Esophagus squamous epithelium (tissue), 4 donors: ENCODE measurements around a stretch of chr4.

DNA sequence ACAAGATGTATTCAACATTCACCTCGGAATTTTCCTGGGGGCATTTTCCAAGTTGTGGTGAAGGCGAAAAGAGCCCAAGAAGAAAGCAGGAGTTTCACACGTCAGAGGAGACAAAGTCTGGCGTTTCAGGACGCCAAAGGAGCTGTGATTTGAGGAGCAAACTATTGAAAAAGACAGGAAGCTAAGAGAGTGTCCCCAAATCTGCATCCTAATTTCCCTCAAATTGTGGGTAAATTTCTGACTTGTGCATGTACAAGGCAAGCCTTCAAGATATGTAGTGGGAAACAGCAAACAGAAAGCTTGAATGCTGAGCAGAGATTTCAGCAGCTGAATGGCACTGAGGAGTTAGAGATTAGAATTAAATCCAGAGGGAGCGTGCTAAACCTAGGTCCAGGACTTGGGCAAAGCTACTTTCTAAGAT is 9.2 kb upstream of the GASK1B start:
- PRO-cap = no peak
- RAMPAGE, long total RNA, 4 experiments = no peak in any of the 4 experiments

DNA sequence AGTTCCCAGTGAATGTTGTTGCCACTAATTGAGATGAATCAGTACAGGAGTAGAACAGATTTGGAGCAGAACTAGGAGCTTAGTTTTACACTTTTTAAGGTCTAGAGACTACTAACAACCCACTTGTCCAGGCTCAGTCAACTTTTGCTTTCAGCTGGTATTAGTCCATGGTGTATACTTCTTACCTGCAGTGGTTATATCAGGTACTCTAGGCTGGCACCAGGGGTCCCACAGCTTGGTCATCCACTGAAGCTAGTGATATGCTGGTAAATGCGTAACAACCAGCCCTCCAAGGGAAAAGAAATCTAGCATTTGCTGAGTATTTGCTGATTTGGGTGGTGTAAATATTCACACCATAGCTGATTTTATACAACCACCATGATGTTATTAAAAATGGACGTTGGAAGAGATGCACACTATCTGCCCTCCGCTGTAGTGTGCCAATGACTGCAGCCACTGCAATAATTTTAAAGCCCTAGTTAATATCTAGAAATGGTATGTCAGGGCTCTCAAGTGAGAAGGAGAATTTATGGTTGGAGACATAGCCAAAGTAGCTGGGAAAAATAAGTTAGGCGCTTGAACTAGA is 16.5 kb upstream of the TMEM144 start:
- PRO-cap = no peak
- RAMPAGE, long total RNA, 4 experiments = no peak in any of the 4 experiments

GRCh38 chr4:158722233-158722745 is 907 bp downstream of the PPID start:
- PRO-cap = no peak
- RAMPAGE, long total RNA, 4 experiments = no peak in any of the 4 experiments

DNA sequence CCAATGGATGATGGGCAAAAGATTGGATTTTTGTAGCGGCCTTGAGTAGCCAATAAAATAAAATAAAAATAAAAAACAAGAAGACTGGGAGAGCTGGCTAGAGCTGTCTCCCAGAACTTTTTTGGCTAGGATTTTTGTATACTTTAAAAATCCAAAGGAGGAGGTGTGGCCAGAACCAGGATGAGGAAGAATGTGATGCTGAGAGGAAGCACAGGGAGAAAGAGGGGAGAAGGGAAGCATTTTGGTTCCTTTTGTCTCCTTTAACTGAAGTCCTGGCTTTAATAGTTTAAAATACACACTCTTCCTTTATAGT is 2.0 kb upstream of the FNIP2 start:
- PRO-cap = no peak
- RAMPAGE, long total RNA, 4 experiments = no peak in any of the 4 experiments

DNA sequence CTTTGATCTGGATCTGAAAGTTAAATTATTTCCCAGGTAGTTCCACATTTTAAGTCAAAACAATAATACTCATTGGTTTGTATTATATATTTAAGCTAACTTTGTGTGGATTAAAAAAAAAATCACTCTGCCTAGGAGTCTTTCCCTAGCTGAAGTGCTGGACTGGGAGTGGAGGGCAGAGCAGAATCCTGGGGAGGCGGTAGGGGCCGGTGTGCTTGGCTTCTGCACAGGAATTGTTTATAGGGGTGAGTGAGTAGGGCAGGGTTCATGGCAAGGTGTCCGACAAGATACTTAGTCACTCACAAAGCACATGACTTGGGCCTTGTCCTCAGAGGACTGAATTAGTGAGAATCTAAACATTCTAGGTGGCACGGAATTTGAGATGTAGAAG is 32.2 kb downstream of the FNIP2 start:
- PRO-cap = no peak
- RAMPAGE, long total RNA, 4 experiments = no peak in any of the 4 experiments

- PRO-cap = no peak
- RAMPAGE, long total RNA, 4 experiments = no peak in any of the 4 experiments
Observed at GRCh38 chr4:158803697-158804015, 34.8 kb downstream of the FNIP2 start.

DNA sequence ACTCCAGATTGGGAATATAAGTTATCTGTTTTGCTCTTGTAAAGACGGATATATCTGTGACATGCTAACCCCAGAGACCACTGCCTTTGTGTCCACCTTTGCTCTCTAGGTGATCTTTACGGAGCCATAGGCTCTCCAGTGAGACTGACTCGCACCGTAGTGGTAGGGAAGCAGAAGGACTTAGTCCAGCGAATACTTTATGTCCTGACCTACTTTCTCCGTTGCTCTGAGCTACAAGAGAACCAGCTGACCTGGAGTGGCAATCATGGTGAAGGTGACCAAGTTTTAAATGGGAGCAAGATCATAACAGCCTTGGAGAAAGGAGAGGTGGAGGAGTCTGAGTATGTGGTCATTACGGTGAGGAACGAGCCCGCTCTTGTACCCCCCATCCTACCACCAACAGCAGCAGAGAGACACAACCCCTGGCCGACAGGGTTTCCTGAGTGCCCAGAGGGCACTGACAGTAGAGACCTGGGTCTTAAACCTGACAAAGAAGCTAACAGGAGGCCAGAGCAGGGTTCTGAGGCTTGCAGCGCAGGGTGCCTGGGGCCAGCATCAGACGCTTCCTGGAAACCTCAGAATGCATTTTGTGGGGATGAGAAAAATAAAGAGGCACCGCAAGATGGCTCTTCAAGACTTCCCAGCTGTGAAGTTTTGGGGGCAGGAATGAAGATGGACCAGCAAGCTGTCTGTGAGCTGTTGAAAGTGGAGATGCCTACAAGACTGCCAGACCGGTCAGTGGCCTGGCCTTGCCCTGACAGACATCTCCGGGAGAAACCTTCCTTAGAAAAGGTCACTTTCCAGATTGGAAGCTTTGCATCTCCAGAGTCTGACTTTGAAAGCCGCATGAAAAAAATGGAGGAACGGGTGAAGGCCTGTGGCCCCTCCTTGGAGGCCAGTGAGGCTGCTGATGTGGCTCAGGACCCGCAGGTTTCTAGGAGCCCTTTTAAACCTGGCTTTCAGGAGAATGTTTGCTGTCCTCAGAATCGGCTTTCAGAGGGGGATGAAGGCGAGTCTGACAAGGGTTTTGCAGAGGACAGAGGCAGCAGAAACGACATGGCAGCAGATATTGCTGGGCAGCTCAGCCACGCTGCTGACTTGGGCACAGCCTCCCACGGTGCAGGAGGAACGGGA is 99.5 kb downstream of the FNIP2 start:
- PRO-cap = no peak
- RAMPAGE, long total RNA, 4 experiments = no peak in any of the 4 experiments

DNA sequence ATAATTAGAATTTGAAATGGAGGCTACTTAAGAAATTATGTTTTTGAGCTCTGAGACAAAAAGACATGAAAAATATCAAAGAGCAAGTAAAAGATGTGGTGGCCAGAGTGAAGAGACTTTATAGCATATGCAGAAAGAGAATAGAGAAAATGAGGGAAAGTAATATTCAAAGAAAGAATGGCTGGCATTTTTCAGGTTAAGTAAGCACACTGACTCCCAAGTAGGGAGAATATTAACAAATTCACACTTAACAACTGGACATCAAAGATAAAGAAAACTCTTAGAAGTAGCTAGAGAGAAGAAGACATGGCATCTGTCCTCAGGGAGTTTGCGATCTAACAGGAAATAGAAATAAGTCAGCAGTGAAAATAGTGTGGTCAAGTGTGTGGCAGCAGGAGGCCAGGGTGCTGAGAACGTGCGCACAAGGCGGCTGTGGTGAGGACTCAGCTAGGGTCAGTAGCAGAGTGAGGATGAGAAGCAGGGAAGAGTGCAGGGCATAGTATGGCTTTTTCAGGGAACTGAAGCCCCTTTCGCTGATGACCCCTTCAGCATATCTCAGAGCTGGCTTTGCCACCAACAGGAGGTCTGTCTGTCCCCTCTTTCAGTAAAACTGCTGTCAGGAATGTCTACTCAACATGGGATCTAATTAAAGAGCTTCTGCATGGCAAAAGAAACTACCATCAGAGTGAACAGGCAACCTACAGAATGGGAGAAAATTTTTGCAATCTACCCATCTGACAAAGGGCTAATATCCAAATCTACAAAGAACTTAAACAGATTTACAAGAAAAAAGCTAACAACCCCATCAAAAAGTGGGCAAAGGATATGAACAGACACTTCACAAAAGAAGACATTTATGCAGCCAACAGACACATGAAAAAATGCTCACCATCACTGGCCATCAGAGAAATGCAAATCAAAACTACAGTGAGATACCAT is 110.4 kb downstream of the FNIP2 start:
- PRO-cap = no peak
- RAMPAGE, long total RNA, 4 experiments = no peak in any of the 4 experiments

- PRO-cap = no peak
- RAMPAGE, long total RNA, 4 experiments = no peak in any of the 4 experiments
Observed at GRCh38 chr4:159216065-159216613, 113.3 kb downstream of the RAPGEF2 start.

- PRO-cap = bidirectional peak, plus-strand start at chr4:159278653, minus-strand start at chr4:159278520
- RAMPAGE, long total RNA, 4 experiments = no peak in any of the 4 experiments
Observed at GRCh38 chr4:159278432-159278932, 175.6 kb downstream of the RAPGEF2 start.

DNA sequence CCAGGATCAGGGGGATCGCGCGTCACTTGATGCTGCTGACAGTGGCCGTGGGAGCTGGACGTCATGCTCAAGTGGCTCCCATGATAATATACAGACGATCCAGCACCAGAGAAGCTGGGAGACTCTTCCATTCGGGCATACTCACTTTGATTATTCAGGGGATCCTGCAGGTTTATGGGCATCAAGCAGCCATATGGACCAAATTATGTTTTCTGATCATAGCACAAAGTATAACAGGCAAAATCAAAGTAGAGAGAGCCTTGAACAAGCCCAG is 250.6 kb downstream of the RAPGEF2 start:
- PRO-cap = no peak
- RAMPAGE, long total RNA, 4 experiments = no peak in any of the 4 experiments

DNA sequence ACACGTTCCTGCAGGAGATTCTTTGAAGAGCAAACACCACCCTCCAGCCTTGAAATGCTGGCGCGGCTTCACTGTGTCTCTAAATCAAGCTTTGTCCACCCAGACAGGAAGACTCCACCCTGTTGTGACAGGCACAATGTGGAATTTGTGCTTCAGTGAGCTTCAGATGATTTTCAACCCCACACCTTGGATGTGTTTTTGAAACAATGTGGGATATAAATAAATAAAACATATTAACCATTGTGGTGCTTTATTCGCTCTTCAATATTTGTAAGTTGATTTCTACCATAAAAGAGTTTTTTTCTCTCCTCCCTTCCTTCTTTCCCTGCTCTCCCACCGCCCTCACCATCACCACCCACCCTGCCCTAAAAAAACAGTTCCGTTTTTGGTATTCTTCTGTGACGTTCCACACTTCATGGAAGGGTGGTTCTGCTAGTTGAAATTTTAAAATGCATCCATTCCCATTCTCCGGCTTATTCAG is 264.2 kb downstream of the RAPGEF2 start:
- PRO-cap = no peak
- RAMPAGE, long total RNA, 4 experiments = no peak in any of the 4 experiments

DNA sequence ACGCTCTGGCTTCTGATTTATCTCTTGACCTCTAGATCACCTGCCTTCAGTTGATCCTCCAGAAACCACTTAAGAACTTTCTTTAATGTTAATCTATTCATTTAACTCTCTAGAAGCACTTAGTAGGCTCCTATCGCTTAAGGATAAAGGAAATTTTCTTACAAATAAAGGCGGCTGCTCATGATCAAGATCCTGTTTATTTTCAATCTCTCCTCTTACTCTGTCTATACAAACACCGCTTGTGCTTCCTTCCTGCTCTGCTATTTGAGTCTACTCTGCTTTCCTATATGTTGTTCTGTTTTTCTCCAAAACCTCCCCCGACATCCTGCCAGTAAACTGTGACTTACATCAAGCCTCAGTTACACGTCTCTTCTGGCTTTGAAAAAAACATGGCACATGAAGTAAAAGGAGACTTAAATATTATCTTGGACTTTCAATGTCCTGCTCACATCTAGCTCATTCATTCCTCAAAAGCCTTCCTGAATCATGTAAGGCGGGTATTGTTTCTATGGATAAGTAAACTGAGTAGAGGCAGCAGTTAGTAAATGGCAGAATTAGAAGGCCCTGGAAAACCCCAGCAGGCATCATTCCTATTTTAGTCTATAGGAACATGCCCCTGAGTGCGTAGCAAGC is 280.0 kb downstream of the RAPGEF2 start:
- PRO-cap = no peak
- RAMPAGE, long total RNA, 4 experiments = no peak in any of the 4 experiments

GRCh38 chr4:159397919-159398398 is 295.1 kb downstream of the RAPGEF2 start:
- PRO-cap = no peak
- RAMPAGE, long total RNA, 4 experiments = no peak in any of the 4 experiments

GRCh38 chr4:161817788-161818181 is 346.0 kb downstream of the FSTL5 start:
- PRO-cap = no peak
- RAMPAGE, long total RNA, 4 experiments = no peak in any of the 4 experiments

DNA sequence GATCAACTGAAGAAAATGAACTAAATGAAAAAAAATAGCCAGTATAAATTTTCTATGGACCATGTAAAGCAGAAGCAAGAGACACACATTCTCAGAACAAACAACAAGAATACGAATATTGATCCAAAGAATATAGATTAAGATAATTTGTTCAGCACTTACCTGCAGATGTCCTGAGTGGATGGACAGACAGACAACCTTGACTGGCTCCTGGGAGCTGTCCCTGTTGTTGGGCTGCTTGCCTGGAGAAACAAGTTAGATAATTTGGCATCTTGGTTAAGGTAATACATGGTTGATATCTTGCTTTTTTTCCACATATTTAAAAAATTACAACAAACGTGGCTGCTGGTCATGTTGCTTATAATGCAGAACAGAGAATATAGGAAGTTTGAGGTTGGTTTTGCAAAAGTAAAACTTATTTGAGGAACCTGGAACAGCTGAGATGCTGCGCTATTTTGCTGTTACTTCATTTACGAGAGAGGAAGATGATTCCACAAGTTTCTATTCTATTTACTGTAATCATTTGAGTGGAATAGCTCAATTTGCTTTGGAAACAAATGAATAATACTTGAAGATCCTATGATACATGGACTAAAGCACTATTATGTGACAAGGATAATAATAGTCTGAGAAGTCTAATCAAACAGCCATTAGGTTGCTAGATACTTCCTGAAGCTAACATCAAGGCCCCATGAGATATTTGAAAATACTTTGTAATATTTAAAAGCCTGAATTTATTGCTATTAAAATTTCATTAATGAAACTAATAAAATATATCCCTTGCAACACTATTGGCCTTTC is 118.9 kb downstream of the TMA16 start:
- PRO-cap = unidirectional peak, minus-strand start at position 381 of the sequence
- RAMPAGE, long total RNA, 4 experiments = start-site peak on the minus strand in 2 of 4 experiments, centred at positions 252 to 373 of the sequence, 6 to 27 reads per replicate

GRCh38 chr4:164136003-164136584 is 247.7 kb downstream of the MARCHF1 start:
- PRO-cap = no peak
- RAMPAGE, long total RNA, 4 experiments = no peak in any of the 4 experiments

DNA sequence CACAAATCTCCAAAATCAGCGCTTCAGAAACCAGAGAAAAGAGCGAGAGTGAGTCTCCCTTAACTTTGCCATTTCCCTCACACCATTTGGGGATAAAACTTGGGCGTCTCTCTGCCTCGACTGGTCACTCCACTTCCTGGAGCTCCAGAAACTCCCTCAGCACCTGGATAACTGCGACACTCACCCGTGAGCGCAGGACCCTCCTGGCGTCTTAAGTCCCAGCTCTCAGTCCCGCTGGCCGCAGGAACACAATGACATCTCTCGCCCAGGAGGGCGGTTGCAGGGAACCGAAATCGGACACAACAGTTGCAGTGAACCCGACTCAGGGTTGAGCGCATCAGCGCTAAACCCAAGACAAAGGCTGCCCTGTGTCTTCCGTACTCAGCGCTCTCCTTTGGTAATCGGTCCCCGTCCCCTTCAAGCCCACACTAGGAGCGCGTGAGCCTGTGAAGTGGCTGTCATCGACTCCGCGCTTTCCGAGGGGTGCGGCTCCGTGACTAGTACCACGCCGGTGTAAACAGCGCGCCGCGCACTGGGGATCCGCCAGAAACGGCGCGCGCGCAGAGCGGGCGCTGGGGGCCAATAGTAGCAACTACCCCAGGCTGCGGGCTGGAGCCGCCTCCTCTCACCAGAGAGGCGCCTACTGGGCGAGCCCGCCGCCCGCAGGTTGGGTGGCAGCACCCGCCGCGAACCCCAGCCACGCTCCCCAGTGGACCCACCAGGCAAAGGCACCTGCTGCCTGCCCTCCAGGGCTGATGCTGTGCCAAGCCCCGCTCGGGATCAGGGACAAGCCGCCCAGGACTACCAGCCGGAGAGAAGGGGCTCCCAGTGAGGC is 599 bp downstream of the MARCHF1 start:
- PRO-cap = no peak
- RAMPAGE, long total RNA, 4 experiments = no peak in any of the 4 experiments

DNA sequence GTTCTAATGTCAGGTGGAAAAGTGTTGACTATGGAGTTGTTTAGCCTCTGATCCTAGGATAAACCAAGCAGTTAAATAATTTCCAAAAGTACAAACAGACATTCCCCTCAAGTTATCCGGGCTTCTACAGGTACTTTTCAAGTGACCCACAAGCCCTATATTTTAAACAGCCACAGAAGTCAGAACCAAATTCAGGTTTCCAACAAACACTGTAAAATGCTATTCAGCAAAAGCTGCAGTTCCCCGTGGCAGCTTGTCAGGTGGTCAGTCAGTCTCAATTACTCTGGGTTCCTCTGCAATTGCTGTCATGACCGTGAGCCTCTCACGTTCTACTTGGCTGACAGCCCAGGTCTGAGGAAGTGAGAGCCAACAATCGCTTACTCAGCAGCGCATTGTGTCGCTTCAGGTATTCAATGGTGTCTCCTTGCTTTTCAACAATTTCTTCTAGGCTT is 25.7 kb downstream of the TRIM75 start:
- PRO-cap = no peak
- RAMPAGE, long total RNA, 4 experiments = no peak in any of the 4 experiments

DNA sequence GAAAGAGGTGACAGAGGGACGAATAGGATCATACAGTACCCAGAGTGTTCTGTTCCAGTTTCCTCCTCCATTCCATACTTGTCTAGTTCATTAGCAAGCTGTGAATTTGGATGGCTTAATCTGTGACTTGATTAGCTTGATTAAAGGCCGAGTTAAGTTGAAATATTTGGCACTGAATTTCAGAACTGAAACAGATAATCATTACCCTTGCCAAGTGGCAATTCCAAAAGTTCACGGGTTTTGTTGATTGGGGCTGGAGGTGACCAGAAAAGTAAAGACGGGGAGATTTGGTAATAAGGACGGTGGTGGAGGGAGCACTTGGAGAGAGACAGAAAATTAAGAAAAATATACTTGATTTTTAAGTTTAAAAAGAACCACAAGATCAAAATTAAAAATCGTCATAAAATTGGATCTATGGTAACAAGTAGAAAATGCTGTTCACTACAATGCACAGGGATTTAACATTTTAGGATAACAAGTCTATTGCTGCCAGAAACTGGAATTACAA is 21.9 kb upstream of the KLHL2 start:
- PRO-cap = no peak
- RAMPAGE, long total RNA, 4 experiments = no peak in any of the 4 experiments